Peritoneum (tissue), 1 donor: ENCODE measurements around a stretch of chr3.

DNA sequence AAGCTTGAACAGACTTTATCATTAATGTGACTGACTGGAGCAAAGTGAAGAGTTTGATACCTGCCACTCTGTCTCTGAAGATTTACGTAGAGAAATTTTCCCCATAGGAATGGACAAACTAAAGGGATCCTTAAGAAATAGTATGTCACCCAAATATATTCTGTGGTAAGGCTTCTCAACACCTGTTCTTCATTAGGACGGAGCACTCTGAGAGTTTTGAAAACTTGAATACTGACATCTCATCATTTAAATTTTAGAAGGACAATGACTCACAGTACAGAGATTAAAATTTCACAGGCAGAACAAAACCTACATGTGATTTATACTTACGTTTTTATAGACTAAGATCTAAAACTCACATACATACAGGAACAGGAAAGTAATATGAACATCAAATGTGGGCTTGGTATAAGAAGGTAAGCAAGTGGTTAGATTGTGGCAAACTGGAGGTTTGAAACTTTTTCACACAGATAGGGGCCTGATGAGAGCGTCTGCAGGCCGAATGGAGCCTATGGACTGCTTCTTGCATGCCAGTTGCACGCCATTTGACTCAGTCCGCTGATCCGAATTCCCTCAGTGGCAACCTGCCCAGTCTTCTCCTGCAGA, 45.6 kb downstream of the ZBTB38 start:
- PRO-cap, result no peak

GRCh38 chr3:141416233-141417189, 48.2 kb downstream of the ZBTB38 start:
- PRO-cap, result no peak

DNA sequence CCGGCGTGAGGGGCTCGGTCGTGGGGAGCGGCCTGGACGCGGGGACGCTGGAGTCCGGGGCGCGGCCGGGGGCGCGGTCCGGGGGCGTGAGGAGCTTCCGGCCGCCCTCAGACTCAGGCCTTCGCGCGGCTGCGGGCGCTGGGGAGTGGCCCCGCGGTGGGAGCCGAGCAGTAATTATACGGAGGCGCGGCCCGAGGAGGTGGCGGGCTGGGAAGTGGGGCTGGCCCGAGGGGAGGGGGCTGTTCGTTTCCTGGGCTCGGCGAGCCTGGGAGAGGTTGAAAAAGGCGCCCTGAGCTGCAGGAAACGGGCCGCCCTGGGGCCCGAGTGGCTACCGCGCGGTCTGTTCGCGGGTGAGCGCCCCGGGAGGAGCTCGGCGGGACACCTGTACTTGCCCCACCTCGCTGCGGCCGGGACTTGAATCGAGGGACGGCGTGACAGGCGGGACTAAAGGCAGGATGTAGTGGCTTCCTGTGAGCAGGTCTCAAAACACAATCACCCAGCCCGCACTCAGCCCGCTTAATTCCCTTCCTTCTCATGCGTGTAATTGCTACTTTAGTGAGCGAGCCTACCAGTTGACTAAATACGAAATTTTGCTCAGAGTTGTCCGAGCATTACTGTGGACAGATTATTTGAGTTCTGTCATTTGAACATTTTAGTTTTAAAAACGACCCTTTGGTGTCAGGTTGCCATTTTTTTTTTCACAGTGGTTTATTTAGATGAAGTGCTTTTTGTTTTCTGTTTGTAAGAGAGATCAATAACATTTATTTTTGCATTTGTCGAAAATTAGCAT, 846 bp downstream of the RASA2 start:
- PRO-cap, result no peak

GRCh38 chr3:141840669-141841369, 35.6 kb upstream of the ATP1B3 start:
- PRO-cap, result no peak

GRCh38 chr3:141851435-141852015, 24.9 kb upstream of the ATP1B3 start:
- PRO-cap, result no peak

DNA sequence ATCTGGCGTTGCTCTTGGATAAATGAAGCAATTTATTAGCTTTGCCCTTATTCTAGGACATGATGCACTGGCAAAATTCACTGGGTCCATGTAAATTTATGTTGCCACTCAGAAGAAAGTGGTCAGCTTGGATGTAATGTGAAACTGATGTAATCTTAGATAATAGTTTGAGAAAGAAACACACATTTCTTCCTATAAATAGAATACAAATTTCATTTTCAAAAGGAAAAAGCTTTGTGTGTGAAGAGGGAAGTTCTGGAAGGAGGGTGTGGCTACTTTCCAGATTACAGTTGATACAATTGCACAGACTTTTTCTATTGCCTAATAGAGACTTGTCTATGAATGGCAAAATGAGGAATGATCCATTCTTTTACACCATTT, 23.3 kb upstream of the ATP1B3 start:
- PRO-cap, result no peak

- PRO-cap, result no peak
Measured at GRCh38 chr3:141877012-141877792, 759 bp downstream of the ATP1B3 start.

DNA sequence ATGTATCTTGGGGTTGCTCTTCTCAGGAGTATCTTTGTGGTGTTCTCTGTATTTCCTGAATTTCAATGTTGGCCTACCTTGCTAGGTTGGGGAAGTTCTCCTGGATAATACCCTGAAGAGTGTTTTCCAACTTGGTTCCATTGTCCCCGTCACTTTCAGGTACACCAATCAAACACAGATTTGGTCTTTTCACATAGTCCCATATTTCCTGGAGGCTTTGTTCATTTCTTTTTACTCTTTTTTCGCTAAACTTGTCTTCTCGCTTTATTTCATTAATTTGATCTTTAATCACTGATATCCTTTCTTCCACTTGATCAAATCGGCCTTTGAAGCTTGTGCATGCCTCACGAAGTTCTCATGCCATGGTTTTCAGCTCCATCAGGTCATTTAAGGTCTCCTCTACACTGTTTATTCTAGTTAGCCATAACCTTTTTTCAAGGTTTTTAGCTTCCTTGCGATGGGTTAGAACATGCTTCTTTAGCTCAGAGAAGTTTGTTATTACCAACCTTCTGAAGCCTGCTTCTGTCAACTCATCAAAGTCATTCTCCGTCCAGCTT, 9.4 kb downstream of the TFDP2 start:
- PRO-cap, result no peak

DNA sequence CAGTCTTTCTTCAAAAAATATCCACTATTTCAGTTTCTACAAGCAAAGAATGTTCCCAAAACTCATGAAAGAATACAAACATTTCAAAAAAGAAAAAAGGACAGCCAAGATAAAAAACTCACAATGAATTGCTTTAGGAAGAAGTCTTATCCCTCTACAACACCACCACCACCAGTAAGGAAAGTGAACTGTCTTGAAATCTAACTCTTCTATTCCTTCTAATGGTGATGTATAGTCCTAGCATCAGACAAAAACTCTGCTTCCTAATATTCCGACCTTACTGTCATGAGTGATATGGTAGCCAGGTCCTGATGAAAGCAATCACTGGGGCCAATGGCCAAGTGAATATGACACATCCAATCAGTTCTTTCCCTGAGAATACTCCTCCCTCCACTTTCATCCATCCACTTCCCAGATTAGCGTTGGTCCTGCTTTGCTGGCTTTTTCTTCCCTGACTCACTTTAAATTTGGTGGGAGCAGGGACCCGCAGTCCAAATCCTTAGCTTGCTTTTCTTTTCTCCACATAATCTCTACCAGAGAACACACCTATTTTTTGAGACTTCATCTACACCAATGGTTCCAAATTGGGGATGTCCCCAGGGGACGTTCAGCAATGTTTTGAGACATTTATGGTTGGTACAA, 14.7 kb downstream of the GK5 start:
- PRO-cap, result no peak

- PRO-cap, result no peak
Measured at GRCh38 chr3:142602016-142602595, 5.9 kb downstream of the PLS1 start.

- PRO-cap, result no peak
Measured at GRCh38 chr3:142650068-142650849, 54.1 kb downstream of the PLS1 start.

DNA sequence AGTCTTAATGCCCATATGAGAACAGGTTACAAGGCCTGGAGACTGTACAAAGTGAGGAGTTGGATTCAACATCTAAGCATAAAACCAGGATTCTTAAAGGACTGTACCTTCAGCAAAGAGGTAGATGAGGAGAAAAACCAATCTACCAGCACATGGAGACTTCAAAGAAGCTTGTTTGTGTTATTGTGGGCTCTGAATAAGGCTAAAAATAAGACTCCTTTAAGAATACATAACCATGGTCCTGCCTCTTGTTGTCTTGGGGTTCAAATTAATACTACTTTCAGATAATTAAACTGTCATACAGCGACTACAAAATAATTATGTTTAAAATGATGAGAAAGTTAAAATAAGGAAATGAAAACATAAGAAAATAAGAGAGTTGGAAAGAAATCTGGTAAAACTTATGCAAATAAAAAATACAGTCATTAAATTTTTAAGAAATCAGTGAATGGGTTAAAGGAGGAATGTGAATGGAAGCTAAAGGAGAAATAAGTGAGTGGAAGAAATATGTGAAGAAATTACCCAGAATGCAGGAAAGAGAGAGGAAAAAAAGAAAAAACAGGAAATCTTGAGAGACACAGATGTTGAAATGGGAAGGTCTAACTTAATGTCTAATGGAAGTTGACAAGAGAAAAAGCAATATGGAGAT, 10.2 kb downstream of the TRPC1 start:
- PRO-cap, result no peak

GRCh38 chr3:142904492-142905124, 15.7 kb upstream of the PCOLCE2 start:
- PRO-cap, result no peak

DNA sequence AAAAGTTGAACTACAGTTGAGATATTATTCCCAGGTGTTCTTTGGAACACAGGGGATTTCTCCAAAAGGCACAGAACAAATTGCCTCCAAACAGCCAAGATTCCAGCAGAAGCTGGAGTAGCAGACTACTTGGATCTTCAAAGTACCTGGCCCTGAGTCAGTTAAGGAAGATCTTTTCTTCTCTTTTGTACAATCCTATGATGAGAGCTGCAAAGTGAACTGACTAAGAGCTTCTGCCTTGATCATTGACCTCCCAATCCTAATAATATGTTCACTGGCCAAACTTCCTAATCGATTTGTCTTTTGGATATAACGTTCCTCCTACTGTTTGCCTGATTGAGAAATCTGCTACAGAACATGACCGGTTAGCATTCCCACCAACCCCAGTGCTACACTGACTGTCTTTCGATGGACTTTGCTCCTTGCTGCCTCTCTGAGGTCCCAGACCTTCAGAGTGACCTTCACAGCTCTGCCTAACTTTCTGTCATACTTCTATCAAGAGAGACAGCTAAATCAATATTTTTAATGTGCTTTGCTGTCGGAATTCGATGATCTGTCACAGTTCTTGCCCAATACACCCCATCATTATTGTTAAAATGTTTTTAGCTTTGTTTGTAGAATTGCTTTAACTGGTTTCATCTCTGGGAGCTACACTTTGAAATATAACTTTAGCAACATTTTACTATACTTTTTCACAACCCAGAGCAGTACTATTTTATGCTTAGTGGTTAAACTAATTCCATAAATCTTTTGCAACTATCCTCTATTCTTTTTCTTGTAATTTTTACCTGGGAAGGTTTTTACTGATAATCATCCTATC, 21.8 kb downstream of the PAQR9 start:
- PRO-cap, result no peak

DNA sequence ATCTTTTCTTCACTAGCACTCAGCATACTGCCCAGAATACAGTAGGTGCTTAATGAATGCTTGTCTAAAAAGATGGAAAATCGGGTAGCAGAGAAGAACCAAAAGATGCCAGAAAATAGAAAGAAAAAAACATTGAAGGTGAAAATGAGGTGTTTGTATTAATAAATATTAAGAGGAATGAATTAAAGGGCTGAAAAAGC, 182.6 kb downstream of the CHST2 start:
- PRO-cap, result no peak

DNA sequence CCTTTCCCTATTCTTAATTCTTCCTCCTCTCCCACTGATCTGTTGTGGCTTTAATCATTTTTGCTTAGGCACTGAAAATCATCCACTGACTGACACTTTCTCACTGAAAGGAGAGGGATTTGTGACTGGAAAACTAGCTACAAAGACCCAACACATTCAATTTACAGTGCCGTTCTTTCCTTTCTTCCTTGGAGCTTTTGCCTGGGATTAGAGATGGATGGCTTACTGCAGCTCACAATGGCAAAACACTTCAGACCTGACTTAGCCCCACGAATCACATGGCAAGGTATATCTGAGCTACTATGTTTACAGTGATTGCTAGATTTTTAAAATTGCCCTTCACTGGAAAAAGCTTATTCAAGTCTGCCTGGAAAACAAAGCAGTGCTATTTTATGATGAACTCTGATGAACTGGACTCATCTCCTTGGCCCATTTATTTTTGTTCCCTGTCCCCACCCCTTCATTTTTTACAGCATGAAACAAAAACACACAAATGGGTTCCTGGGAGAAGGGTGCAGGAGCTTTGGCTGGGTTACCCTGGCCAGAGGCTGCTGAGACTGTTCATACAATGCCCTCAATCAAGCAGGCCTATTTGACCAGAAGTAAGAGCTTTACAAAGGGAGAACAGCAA, 243.1 kb downstream of the CHST2 start:
- PRO-cap, result no peak

DNA sequence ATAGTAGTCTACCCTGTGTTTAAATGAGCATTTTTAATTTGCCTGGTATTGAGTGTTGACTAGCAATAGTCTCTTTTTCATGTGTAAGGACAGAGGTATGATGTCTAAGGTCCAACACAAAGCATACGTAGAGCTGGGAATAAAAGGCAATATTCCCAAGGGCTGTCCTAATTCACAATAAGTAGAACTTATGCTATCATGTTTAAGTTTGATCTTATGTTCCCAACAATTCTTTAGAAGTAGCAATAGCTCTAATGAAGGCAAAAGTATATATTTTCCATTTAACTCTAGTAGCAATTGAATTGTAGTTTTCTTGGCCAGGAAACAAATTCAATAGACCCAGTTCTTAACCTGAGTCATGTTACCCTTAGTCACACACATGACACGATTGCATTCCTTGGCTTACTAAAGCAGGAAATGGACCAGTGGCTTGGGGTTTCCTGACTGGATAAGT, 324.0 kb downstream of the CHST2 start:
- PRO-cap, result no peak

- PRO-cap, result no peak
Measured at GRCh38 chr3:143813105-143813607, 35.1 kb downstream of the SLC9A9 start.

GRCh38 chr3:143824257-143824822, 23.9 kb downstream of the SLC9A9 start:
- PRO-cap, result no peak

GRCh38 chr3:143972285-143973014, 827 bp downstream of the DIPK2A start:
- PRO-cap, result no peak